Measurements from ENCODE around the gene AHNAK2.

DNA sequence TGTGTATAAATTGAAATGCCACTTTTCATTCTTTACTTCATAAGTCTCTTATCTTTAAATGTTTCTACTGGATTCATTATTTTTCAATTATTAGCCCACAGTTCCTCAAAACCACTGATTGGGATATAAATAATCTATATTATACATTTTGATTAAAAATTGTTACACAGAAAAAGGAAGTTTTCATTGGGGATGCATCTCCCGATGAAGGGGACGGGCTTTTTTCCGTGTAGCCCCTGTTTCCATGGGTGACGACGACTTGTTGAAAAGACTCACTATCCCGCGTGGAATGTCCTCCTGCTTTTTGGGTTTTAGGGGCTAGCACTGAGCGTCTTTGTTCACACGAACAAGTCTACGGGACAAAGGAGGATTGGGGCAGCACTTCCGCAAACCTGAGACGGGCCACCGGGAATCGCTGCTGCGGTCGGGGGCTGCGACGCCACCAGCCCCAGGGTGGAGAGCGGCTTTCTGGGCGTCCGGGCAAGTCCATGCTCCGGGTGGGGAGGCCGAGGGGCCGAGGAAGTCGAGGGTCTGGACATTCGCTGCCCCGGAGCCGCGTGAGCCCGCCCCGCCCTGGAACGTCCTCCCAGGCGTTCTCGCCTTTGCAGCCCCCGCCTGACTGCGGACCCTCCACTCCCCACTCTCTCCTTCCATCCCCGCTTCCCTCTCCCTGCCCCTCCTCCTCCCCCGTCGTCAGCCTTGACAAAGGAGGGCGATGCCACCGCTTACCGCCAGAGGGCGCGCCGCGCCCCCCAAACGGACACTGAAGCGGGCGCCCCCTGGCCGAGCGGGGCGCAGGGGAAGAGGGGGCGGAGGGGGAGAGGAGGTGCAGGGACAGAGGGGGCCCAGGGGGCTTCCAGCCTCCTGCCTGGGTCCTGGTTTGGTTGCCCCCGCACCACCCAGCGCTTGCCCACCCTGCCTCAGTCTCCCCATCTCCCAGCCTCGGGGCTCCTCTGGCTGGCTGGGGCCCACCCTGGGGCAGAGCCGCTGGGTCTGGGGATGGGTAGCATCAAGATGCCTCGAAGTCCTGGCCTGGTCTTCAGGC, 39.3 kb upstream of the INF2 start:
- RRBS = 2% methylated on average over 15 of the region's 58 CpGs

GRCh38 chr14:104676699-104677169, 12.7 kb upstream of the INF2 start:
- RRBS = no CpG with 5 or more reads among the region's 17 CpGs

DNA sequence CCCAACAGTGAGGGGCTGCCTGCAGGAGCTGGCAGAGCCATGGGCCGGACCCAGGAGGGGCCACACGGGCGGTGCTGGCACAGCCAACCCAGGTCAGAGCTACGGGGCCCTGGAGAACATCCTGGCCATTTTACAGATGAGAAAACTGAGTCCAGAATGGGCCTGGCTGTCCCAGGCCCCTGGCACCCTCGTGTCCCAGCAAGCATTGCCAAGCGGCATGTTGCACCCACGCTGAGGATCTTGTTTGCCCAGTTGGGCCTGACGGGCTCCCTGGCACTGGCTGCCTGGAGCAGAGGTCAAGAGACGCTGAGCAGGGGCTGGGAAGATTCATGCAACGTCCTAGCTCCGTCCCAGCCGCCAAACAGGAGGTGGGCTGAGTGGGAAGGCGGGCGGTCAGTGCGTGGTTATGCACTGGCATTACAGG, 4.7 kb downstream of the INF2 start:
- RRBS = no CpG with 5 or more reads among the region's 15 CpGs

DNA sequence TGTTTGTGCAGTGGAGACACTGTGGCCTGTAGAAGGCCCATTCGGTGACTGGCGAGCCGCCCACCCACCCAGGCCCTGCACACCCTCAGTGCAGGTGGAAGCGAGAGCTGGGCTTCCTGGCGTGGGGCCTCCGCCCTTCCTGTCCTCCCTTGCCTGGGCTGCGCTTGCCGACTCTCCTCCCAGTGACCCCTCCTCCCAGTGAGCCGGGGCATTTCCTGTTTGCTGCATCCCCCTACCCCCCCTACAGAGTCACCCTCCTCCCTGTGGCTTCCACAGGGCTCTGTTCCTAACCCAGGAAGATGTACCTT, 5.9 kb downstream of the INF2 start:
- RRBS = no CpG with 5 or more reads among the region's 9 CpGs

- RRBS = no CpG with 5 or more reads among the region's 13 CpGs
These were observed 16.8 kb upstream of the ADSS1 start for GRCh38 chr14:104707192-104707636.

DNA sequence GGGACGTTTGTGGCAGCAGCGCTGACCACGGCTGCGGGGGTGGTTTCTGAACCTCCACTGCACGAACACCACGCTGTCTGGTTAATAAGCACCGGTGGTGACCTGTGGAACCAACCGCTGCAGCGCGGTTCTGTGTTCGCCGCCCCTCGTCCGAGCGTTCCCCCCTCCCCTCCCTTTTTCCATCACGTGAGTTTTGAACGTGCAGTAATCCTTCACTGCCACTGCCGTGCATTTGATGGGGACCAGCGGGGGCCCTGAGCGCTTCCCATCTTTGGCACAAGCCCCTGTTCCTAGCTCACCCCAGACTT, 6.4 kb upstream of the ADSS1 start:
- RRBS = 97% methylated on average over 3 of the region's 20 CpGs

GRCh38 chr14:104724830-104725968, 1.2 kb downstream of the ADSS1 start:
- RRBS = 2% methylated on average over 3 of the region's 33 CpGs

GRCh38 chr14:104766830-104767048, 13.8 kb downstream of the SIVA1 start:
- RRBS = no CpG with 5 or more reads among the region's 3 CpGs

GRCh38 chr14:104771787-104772444, 19.0 kb downstream of the SIVA1 start:
- RRBS = no CpG with 5 or more reads among the region's 26 CpGs

DNA sequence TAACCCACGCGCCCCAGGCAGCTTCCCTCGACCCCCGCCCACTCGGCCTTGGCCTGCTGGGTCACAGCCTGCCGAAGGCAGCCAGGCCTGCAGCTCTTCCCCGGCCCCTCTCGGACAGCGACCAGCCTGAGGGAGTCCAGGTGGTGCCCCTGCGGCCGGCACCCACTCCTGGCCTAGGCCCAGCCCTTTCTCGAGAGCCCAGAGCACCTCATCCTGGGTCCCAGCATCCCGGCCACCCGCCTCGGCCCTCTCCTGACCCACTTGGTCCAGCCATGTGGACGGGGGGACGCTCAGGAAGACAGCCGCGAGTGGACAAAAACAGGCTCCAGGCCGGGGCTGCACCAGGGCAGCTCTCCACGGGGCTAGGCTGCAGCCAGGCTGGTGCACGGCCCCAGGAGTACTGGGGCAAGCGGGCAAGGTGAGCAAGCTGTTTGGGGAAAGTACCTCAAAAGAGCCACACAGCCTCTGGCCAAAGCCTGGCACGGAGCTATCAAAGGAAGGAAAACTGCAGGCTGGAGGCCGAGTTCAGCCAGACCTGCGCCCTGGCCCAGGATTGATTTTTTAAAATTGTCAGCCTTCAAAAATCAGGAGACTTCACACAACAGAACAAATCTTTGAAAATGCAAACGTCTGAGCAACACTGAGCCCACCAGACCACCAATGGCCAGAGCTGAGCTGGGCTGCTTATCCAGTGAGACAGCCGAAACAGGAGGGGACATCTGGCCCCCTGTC, 6.4 kb downstream of the AKT1 start:
- RRBS = 80% methylated on average over 1 of the region's 28 CpGs

- RRBS = no CpG with 5 or more reads among the region's 12 CpGs
These were observed 5.7 kb downstream of the AKT1 start for GRCh38 chr14:104789749-104790271.

GRCh38 chr14:104966931-104967354, 11.2 kb downstream of the AHNAK2 start:
- RRBS = no CpG with 5 or more reads among the region's 7 CpGs

DNA sequence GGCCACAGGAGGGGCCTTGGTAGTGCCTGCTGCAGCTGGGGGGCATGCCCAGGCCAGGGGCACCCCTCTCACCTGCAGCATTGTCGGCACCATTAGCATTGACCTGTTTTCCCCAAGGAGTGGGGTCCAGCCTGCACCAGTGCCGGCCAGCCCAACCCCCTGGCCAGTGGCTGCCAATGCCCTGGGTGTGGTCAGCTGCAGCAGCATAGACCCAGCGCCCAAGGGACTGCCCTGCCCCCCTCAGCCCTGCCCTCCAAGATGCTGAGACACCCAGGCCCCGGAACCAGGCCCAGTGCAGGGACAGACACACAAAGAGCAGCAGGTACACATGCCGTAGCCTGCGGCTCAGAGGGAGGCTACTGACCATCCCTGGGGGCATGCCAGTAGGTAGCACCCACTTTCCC, 1.1 kb downstream of the AHNAK2 start:
- RRBS = no CpG with 5 or more reads among the region's 6 CpGs

GRCh38 chr14:104977720-104978917, at the start of gene AHNAK2:
Gene AHNAK2, minus strand, starts transcription at chr14:104978374.
- RRBS = 1% methylated on average over 51 of the region's 130 CpGs

DNA sequence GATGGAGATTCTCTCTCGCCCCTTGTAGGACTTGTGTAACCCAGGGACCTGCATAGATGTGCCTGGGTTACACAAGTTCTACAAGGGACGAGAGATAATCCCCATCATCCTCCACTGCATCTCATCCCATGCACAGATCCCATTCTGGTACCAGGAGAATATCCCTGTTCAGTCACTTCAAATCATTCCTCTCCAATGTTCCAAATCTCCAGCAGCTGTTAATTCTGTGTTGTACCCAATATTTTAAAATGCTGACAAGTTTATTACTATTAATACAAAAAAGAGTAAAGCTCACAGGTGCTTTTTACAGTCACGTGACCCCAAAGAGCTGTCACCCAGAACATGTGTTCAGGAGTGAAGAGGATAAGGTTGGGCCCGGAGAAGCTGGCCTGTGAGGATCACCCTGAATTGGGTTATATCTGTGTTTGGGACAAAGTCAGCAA, 2.7 kb downstream of the CDCA4 start:
- RRBS = no CpG with 5 or more reads among the region's 4 CpGs

- RRBS = no CpG with 5 or more reads among the region's 7 CpGs
These were observed 11.8 kb upstream of the CDCA4 start for GRCh38 chr14:105032671-105033083.

- RRBS = no CpG with 5 or more reads among the region's 16 CpGs
These were observed 5.6 kb downstream of the GPR132 start for GRCh38 chr14:105059565-105060131.

GRCh38 chr14:105088145-105088760, 23.0 kb upstream of the GPR132 start:
- RRBS = 3% methylated on average over 17 of the region's 33 CpGs

- RRBS = no CpG with 5 or more reads among the region's 10 CpGs
These were observed 33.1 kb upstream of the GPR132 start for GRCh38 chr14:105098324-105098775.

- RRBS = 32% methylated on average over 9 of the region's 29 CpGs
These were observed 20.8 kb upstream of the NUDT14 start for GRCh38 chr14:105201703-105202538.

Data from foreskin fibroblast (primary cell).